ENCODE data around the gene CIB4.

- RRBS: no CpG with 5 or more reads among the region's 23 CpGs
Observed at GRCh38 chr2:24832674-24833495, 39.7 kb downstream of the CENPO start.

DNA sequence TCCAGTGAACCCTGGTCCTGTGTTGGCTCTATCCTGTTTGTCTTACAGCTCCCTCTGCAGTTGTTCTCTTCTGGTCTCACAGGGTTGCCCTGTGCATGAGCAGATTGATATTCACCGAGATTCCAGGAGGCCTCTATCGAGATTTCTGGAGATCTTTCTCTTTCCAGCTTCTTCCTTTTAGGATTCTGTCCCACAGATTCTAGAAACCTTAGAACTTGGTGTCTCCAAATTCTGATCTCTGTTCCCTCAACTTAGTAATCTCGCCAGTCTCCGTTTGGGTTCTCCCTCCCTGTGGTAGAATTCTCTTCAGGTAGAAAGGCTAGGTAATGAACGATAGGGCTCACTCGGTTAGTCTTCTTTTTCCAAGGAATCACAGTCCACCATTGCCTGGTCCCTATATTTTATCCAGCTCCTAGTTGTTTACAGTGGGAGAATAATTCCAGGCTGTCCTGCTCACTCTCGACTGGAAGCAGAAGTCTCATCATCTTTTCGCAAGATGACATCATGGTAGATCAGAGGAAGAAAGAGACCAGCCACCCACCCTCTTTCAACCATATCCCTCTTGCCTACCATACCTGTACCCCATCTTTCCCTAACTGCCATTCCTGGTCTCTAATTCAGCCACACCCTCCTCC lies 23.3 kb downstream of the ADCY3 start:
- RRBS: no CpG with 5 or more reads among the region's 8 CpGs

DNA sequence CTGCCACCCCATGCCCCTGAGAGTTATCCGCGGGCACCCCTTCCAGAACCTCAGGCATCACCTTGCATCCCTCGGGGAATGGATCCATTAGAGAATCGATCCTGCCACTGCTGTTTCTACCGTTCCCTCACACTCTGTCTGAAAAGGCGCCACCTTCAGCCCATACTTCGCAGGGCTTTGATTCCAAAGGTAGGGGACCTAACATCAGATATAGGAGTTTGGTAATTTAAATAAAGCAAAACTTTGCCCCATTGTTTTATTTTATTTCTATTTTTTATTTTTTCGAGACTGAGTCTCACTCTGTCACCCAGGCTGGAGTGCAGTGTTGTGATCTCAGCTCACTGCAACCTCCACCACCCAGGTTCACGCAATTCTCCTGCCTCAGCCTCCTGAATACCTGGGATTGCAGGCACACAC lies 1.2 kb upstream of the ADCY3 start:
- RRBS: no CpG with 5 or more reads among the region's 9 CpGs

- RRBS: no CpG with 5 or more reads among the region's 35 CpGs
Observed at GRCh38 chr2:25250101-25251170, 82.1 kb upstream of the POMC start.

DNA sequence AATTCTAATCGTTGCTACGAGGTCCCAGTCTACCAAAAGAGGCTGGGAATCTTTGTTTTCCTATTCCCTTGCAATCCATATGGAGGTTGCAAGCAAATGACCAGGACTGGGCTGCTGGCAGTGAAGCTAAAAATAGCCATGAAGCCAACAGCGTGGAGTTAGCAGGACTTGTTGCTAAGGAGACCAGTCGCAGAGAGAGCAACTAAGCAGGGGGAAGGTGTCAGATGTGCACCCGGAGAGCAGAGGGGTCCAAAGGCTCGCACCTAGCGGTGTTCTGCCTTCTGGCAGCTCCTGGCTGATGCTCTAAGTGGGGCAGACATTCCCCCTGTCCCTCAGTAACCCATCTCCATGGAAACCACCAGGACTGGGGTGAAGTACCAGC lies 84.7 kb downstream of the DNMT3A start:
- RRBS: no CpG with 5 or more reads among the region's 7 CpGs

DNA sequence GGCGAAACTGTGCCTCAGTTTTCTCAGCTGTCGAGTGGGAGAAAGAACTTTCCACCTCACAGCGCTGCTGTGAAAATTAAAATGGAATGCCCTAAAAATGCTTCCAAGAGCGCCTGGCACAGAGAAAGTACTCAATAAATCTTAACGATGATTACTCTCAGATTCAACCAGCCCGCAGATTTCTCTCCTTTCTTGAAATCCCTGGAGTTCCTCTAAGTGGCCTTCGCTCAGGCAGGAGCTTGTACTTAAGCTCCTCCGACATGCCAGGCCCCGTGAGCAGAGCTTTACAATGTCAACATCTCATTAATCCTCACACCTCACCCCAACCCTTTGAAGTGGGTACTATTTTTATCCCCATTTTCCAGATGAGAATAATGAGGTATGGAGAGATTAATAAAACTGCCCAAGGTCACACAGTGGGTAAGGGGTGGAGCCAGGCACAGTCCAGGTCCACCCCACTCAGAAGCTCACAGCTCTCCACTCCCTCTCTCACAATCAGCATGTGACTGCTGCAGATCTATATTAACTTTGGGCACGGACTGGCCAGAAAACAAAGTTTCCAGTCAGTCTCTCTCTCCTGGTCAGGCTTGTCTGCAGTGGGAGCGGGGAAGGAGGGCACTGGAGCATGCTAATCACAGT lies 18.1 kb downstream of the DNMT3A start:
- RRBS: no CpG with 5 or more reads among the region's 11 CpGs

GRCh38 chr2:25324884-25325397 lies 16.8 kb downstream of the DNMT3A start:
- RRBS: no CpG with 5 or more reads among the region's 9 CpGs

GRCh38 chr2:25347539-25347895 lies 5.8 kb upstream of the DNMT3A start:
- RRBS: no CpG with 5 or more reads among the region's 4 CpGs

GRCh38 chr2:25402428-25402937 lies 60.8 kb upstream of the DNMT3A start:
- RRBS: no CpG with 5 or more reads among the region's 4 CpGs

DNA sequence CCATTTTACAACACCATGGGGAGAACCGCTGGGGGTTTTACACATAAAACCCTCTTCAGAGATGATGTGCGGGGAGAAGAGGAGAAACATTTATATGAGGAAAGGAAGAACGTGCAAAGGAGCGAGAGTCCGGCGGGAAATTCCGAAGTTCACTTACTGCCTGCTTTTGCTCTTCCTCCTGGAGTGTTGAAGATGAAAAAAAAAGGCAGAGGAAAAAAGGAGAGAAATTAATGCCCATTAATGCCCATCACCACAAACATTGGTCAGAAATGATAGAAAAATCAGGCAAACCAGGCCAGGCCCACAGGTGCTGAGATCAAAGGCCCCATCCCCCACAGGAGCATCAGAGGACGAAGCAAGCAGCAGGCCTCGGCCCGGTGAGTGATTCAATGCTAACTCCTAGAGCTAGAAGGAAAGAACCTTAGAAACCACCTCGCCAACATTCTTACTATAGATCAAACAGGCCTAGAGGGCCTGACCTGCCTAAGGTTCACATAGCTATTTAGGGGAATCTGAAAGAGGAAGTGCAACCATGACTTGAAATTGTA lies 77.7 kb upstream of the DNMT3A start:
- RRBS: no CpG with 5 or more reads among the region's 11 CpGs

GRCh38 chr2:25810121-25810984 lies 67.9 kb downstream of the ASXL2 start:
- RRBS: no CpG with 5 or more reads among the region's 10 CpGs

DNA sequence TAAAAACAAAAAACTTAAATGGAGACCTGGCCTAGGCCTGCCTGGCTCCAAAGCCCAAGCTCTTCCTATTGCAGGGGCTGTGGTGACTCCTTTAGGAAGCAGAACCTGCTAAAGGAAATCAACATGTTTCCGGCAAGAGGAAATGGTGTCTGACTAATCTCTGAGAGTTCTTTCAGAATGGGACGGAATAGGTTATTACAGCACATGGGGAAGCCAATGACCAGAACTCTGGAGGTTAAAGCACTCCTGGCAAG lies 21.4 kb downstream of the KIF3C start:
- RRBS: no CpG with 5 or more reads among the region's 2 CpGs

GRCh38 chr2:25981726-25982322 lies 473 bp downstream of the KIF3C start:
- RRBS: 6% methylated on average over 14 of the region's 40 CpGs

DNA sequence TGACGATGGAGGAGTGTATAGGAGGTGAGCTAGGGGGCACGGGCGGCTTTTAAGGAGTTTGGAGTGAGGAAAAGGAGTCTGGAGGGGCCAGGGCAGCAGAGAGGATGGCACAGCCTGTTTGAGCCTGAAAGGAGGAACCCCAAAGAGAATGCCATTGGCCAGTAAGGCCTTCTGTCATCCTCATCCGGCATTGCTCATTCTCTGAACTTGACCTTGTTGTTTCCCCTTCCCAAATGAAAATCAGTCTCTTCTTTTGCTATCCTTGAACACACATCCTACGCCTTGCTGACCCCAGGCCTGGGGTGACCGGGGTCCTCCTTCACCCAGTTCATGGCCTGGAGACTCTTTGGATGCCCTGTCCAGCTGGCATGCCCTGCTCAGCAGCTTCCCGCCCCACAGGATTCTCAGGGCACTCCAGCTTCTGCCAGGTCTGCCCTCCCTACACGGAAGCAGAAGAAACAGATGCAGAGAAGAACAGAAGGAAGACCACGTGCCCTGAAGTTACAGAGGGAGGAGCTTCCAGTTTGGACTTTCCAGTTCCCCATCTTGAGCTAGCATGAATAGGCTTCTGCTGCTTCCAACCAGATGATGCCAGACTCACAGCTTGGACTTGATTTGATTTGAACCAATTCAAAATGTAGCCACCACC lies 20.5 kb upstream of the KIF3C start:
- RRBS: no CpG with 5 or more reads among the region's 9 CpGs

DNA sequence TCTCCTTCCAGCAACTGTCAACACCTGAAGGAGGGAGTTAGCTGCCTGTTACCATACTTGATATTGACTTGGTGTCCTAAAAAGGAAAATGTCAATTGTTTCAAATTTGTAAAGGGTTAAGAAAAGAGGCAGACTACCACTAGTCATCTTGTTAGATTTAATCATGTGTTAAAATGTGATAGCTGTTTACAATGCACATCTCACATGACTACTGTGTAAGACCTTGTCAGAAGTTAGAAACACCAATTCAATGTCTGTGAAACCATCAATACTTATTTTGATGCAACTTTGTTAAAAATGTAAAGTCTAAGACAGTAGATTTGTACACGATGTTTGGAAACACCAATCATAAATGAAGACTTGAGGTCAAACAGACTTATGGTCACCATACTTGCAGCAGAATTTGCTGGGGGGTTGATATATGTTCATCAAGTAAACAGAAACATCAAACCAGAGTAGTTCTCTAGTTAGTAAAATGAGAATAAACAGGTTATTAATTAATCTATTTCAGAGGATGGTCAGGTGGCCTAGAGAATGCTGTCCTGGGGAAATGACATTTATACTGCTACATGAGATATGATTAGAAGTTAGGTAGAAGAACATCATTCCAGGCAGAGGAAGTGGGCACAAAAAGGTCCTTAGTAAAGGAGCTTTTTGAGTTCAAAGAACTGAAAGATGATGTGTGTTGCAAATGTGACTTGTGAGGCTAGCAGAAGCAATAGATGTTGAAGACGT lies 33.8 kb downstream of the RAB10 start:
- RRBS: no CpG with 5 or more reads among the region's 2 CpGs

- RRBS: no CpG with 5 or more reads among the region's 6 CpGs
Observed at GRCh38 chr2:26068280-26069276, 34.7 kb downstream of the RAB10 start.

GRCh38 chr2:26173929-26174773 lies 1.3 kb downstream of the GAREM2 start:
- RRBS: 33% methylated on average over 11 of the region's 37 CpGs

DNA sequence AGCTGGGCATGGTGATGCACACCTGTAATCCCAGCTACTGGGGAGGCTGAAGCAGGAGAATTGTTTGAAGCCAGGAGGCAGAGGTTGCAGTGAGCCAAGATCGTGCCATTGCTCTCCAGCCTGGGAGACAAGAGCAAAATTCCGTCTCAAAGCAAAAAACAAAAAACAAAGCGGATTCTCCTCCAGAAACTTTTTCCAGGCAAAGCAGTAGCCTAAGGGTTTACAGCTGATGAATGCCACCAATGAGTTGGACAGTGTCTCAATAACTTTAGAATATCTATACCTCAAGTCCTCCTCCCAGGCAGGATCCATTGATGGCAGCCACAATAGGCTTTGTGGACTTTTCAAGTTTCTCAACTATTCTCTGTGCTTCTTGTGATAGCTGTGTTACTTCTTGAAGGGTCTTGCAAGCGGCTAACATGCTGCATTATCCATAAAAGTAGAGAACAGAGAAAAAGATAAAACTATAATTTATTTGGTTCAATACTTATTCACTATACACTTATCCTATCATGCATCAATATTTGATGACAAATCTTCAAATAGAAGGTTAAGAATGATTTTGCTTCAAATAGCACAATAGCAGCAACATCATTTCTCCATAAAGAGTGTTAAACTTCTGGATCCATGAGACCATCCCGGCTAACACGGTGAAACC lies 10.4 kb downstream of the HADHA start:
- RRBS: no CpG with 5 or more reads among the region's 6 CpGs

DNA sequence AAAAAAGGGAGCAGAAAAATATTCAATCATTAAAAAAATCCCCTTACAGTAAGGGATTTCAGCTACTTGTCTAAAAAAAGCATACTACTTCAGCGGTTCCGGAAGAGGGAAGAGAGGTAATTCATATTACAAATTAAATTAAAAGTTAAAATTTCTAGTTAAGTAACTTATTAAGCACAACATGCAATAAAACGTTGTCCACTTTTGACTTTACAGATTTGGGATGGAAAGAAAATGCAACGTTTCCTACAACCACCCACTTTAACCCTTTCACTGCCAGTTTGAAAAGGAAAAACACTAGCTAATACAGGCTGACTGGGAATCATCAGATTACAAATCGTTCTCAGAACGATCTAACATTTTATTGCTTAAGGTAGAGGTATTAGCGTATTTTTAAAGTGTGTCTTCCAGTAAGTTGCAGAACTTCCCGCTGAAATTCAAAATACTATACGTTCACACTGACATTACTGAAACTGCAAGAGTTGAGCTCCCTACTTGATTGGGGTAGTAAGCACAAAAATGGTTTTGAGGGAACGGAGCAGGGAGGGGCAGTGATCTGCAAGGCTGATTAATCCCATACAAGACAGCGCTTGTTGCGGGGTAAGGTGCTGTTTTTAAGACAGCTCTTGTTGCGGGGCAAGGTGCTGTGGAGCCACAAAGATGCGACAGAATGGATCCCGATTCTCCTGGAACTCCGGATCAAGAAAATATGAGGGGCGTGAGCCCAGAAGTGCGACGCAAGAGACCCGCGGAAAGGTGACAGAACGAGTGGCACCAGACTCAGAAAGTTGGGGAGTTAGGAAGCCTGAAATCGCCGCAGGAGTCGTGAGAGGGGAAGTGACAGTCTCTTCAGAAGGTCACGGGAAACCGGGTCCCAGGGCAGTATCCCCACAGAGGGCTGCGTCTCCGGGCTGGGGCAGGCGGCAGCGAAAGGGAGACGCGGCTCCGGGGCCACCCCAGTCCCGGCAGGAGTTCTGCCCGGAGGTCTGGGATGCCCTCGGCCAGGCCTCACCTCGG lies 606 bp downstream of the HADHA start:
- RRBS: under 1% methylated on average over 8 of the region's 38 CpGs

DNA sequence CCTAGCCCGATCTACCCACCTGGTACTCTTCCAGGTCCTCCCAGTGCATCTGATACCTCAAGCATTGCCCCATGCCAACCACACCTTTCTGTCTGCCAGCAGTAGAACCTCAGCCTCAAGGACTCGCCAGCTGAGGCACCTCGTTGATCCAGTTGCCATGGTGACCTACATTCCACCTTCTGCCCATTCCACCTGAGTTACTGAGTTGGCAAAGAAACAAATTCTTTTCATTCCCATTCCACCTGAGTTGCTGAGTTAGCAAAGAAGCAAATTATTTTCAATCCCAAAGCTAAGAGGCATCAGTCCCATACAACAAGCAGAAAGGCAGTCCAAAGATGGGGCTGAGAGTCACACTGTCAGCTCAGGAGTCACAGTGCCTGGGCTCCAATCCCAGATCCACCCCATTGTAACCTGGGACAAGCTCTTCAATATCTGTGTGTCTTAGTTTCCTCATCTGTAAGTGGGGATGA lies at the start of gene CIB4:
CIB4 (minus strand) TSS at position 125 of the 470 bp plus-strand sequence.
- RRBS: no CpG with 5 or more reads among the region's 3 CpGs